Fibroblast of the aortic adventitia (primary cell): ENCODE measurements around a stretch of chr1.

DNA sequence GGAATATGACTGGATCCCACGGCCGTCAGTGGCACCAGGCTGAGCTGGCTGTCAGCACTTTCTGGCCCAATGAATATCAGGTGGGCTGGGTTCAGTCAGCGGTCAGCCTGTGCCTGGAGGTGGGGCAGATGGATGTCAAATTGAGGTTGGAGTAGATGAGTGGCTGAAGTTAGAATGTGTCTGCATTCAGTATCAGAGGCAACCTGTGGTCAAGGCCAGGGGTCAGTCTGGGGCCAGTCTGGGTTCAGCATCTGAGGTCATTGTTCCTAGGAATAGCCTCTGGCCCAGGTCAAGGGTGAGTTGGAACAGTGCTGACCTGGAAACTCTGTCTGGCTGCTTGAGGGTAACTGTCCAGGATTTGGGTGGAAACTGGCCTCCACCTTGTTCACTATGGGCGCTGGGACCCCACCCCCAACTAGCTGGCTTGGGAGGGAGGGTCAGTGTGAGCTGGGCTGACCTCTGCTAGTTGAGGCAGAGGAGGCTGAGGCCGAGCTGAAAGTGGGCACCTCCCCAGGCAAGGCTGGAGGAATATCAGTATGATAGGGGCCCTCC lies 22.5 kb downstream of the PTPRU start:
- CAGE, long polyA plus RNA: no peak

GRCh38 chr1:29324891-29325469 lies 88.7 kb downstream of the PTPRU start:
- CAGE, long polyA plus RNA: no peak

DNA sequence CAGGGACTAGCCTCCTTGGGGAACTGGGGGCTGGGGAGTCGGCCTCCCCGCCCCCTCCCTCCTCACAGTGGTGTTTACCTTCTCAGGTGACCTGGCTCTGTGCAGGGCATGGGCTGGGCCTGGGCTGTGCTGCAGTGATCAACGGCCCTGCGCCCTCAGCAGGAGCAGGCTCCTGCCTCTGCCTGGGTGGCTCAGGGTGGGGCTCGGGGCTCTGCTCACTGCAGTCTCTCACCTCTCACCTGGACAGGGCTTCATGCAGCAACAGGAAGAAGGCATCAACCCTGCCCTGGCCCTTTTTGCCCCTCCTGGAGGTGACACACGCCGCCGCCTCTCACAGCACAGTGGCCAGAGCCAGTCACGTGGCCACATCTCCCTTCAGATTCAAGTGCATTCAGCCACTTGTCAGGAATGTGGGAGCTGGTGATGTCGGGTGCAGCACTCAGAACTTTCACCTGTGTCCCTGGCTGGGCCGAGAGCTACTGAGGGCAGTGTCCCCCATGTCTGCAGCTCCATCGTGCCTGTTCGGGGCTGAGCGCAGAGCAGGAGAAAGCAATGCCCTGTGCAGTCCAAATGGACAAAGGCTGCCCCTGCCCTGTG lies 313.8 kb downstream of the PTPRU start:
- CAGE, long polyA plus RNA: no peak

DNA sequence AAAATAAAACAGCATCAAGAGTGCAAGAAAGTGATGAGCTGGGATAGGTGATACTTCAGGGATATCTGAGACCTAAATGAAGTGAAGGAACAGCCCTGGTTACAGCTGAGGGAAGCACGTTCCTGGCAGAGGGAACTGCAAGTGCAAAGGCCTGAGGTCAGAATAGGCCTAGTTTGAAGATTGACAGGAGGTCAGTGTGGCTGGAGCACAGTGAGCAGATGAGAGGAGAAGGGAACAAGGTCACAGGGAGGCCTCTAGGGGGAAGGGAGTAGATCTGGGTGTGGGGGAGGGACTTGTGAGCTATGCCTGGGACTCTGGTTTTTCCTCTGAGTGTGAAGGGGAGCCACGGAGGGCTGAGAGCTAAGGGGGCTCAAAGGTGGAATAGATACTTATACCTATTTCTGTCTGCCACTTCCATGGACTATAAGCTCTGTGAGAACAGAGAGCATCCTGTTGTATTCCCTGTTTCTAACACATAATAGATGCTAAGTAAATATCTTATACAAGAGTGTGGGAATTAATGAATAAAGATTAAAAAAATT lies 736.4 kb downstream of the MATN1 start:
- CAGE, long polyA plus RNA: no peak

GRCh38 chr1:30005866-30006527 lies 717.4 kb downstream of the MATN1 start:
- CAGE, long polyA plus RNA: no peak

- CAGE, long polyA plus RNA: no peak
Observed at GRCh38 chr1:30009854-30010349, 713.5 kb downstream of the MATN1 start.

- CAGE, long polyA plus RNA: no peak
Observed at GRCh38 chr1:30083820-30084426, 639.5 kb downstream of the MATN1 start.

DNA sequence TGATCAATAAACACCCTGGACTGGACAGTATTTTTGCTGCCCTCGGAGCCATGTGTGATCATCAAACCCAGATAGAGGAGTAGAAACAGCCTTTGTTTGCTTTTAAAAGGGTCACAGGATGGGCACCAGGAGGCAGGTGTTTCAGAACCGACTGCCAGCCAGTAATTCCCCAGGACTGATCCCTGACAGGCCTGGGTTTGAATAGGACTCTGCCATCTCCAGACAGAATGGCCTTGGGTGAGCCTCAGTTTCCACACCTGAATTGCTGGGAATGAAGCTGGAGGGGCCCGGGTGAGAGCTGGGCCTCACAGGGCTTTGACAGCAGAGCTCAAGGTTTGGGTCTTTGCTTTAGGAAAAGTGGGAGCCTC lies 532.6 kb downstream of the MATN1 start:
- CAGE, long polyA plus RNA: no peak

DNA sequence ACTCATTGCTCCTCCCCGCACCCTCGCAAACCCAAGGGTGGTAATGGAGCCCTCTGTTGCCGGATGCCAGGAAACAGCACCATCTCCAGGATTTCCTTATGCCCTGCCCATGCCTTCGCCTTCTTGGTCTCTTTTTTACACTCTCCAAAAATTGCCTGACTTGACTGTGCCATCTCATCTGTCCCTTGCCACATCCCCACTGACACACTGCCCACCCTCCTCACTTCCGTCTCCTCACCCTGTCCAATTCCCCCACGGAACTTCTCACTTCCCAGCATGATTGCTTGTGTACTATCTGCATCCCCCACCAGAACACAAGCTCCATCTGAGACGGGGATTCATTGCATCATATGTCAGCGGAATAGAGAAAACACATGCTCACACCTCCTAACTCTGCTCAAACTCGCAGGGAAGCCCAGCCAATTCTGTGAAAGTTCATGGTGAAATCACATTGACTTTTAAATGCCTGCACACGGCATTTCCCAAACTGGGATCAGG lies 201.2 kb downstream of the MATN1 start:
- CAGE, long polyA plus RNA: no peak

- CAGE, long polyA plus RNA: no peak
Observed at GRCh38 chr1:30675508-30676089, 47.8 kb downstream of the MATN1 start.

DNA sequence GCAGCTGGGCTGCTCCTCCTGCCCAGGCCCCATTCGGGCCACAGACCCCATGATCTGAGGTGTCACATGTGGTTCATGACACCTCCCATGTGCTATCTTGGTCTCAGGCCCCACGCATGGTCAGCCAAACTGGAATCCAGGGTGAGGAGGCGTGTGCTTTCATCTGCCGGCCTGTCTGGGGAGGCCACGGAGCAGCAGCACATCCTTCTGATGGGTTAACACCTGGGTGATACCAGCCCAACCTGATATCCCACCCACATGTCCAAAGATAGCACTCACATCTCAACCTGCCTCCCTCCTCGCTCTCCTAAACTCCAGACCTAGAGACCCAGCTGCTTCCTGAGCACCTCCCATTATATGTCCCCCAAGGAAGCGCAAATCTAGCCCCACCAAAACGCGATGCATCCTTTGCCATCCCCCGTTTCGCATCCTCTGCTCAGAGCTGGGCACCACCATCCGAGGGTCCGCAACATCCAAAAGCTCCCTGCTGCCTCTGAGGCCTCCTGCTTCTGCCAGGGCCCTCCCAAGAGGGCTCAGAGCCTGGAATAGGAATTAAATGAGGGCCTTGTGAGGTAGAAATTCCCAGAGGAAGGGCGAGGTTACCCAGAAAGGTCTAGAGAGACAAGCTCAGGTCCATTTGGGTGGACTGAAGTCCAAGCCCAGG lies 6.1 kb upstream of the MATN1 start:
- CAGE, long polyA plus RNA: no peak

DNA sequence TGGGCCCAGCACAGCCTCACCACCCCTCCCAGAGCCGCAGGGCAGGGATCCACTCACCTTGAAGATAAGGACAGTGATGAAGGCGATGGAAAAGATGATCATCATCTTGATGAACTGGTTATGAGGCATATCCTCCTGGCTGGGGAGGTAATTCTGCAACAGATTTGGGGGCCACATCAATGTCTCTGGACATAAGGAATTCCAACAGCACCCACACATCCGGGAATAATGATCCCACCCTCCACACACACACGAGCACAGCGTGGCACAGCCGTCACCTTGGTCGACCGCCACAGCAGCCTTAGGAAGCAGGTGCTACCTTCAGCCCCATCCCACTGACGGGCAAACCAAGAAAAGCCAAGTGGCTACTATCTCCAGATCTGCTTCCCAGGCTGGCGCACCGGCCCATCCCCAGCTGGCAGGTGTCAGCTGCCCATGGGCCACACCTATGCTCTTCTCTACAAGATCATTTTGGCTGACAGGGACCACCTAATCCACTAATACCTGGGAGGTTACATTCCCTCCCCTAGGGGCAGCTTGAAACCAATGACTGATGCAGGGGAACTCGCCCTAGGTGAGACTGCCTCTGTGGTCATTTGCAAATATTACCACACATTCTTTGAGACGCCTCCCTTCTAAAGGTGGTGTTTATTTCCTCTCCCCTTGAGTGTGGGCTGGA lies 14.3 kb upstream of the MATN1 start:
- CAGE, long polyA plus RNA: no peak

DNA sequence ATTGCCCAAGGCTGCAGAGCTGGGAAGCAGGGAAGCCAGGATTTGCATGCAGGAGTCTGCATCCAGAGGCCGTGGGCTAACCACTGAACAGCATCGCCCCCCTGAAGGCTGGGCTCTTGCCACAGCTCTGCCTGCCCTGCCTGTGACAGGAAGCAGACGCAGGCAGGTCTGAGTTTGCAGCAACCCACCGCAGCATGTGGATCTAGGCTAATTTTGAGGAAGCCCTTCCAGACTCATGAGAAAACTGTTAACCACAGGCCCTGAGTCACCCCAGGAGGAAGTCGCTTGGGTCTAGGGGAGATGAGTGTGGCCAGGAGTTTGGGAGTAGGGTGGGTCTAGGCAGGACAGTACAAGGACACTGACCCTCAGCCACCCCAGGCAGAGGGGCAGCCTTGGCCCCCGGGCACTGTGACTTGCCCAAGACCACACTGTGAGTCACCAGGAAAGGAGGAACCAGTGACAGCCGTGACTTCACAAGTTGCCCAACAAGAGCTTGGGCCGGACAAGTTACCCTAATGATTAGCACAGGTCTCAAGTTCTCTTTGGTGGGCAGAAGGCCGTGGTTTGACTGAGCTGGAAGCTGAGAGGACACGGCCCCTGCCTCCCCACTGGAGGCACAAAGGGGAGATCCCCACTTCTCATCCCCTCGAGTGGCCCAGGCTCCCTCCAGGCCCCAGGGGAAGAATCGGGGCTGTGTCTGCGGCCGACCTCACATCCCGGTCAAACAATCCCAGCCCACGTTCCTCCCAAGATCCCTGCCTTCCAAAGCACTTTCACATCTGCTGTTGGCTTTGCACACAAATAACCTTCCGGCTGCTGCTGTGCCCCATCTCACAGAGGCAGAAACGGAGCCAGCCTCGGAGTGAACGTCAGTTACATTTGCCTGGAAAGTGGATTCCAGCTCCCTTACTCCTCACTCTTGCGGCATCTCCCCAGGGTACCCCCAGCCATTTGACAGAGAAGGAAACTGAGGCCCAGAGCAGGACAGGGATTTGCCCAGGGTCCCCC lies 736 bp downstream of the LAPTM5 start:
- CAGE, long polyA plus RNA: no peak

DNA sequence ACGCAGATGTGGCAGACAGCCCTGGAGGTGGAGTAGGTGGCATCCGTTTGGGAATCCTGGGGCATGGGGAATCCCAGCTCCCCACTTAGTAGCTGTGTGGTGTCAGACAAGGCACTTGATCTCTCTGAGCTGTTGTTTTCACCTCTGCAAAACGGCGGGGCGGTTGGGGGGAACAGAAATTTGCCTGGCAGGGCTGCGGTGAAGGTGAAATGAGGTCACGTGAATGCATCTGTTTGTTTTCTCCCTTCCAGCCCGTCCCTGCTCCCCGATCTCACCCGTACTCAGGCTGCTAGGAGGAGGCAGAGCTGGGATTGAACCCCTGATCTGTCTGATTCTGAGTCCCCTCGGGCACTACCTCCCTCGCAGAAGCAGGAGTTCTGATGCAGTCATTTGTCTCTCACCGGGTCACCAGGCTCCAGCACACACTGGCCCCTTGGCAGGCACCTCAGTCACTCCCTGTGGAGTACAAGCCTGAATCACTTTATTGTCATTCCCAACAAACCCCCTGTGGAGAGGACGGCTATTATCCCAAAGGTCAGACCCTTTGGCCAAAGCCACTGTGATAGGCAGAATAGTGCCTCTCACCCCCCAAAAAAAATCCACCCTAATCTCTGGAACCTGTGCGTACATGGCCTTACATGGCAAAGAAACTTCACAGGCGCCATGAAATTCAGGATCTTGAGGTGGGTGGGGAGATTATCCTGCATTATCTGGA lies 2.4 kb upstream of the LAPTM5 start:
- CAGE, long polyA plus RNA: no peak

DNA sequence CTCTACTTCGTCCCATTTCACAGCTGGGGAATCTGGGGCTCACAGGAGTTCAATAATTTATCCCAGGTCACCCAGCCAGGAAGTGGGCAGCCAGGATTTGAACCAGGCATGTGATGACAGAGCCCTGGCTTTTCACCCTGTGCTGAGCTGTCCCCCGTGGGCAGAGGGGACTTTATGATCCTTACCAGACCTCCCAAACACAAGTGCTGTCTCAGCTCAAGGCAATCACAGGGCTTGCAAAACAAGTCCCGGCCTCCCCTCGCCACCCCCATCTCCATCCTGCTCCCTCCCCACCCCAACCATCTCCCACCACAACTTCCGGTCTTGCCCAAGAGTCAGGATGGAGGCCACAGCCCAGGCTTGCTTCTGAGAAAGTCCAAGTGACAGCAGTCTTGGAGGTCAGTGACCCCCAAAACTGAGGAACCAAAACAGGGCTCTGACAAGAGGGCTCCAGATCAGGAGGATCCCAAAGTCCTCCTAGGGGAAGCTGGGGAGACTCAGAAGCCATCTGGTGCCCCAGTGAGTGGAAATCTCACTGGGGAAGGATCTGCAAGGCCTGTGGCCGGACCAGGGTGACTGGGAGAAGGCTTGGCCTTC lies 4.4 kb upstream of the SDC3 start:
- CAGE, long polyA plus RNA: no peak

DNA sequence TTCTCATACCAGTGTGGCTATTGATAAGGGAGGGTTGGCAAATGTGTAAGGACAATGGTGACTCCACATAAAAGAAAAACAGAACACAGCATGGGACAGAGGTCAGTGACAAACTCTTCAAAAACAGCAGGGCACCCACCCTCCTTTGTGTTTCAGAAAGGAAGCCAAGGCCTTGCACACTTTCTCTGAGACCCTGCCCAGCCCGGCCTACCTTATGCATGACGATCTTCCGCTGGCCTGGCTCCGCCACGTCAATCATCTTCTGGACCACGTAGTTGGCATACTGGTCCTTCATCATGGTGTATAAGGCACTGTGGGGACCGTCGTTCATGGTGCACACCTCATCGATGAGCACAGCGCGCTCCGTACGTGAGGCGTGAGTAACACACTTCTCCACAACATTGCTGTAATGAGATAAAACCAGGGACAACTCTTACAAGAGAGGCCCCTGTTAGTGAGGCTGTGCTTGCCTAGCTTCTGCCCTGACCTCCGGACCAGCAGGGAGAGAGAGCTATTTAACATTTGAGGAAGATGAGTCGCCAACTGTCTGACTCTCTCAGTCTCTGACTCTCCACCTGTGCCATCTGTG lies 28.0 kb upstream of the SDC3 start:
- CAGE, long polyA plus RNA: no peak

GRCh38 chr1:30968067-30968326 lies 59.4 kb upstream of the SDC3 start:
- CAGE, long polyA plus RNA: no peak

DNA sequence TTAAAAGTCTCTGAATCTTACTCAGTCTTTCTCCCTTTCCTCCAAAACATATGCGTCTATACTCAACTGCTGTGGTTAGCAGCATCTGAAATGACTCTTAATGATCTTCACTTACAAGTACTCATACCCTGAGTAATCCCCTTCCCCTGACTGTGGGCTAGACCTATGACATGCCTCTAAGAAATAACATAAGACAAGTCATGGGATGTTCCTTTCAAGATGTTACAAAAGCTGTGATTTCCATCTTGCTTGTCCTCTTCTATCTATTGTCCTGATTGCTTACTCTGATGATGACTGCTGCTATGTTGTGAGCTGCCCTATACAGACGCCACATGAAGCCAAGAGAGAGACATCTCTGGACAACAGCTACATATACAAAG lies 55.3 kb downstream of the PUM1 start:
- CAGE, long polyA plus RNA: no peak

- CAGE, long polyA plus RNA: no peak
Observed at GRCh38 chr1:31100938-31101504, 35.5 kb upstream of the PUM1 start.

DNA sequence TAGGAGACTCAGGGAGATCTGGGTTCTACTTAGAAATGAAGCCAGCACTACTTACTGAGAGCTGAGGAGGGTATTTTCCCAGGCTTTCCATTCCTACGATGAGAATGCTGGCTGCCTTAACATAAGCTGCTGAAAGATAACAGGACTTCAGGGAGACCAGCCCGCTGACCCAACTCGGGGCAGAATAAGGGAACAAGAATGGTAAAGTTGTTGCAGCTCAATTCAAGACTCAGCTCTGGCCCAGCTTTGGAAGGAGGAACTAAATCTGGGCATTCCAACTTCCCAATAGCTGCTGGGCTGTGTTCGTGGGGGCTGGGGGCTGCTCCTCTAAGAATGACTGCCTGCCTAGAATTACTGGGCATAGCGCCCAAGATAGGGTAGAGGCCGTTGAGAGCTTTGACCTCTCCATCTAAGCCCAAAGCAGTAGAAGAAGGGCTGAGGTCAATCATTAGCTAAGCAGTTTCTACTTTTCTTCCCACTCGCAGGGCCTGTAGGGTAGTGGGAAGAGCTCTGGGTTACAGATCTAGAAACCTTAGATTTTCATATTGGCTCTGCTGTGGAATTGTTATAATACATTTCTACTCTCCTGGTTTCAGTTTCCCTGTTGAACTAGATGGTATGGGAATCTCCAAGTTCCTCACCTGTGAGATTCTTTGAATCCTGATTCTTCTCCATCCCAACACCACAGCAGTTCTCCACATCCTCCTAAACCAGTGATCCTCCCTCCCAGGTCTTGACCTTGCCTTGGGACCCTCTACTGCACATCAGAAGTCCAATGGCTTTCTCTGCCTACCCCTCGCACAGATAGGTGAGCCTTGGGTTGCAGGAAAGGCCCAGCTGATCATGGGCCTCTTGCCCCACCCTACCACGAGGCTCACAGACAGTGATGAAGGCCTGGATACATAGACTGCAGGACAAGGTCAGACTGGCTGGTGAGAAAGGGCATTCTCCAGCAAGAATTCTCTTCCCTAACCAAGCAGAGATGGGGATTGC lies 1.1 kb downstream of the FABP3 start:
- CAGE, long polyA plus RNA: no peak